Skeletal muscle cell (primary cell): ENCODE measurements around the gene NF2.

- RRBS, result no CpG with 5 or more reads among the region's 3 CpGs
Observed at GRCh38 chr22:27116080-27116294, 494.2 kb downstream of the CRYBA4 start.

- RRBS, result no CpG with 5 or more reads among the region's 3 CpGs
Observed at GRCh38 chr22:27241647-27242209, 559.8 kb downstream of the MN1 start.

DNA sequence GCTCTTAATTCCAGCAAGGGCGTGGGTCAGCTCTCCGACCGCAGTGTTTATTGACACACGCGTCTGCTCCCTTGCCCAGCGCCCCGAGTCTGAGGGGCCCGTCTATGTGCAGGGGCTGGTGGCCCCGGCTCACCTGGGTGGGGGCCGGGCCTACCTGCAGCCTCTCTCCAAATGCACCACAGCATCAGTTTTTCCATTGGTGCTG lies 313.4 kb downstream of the MN1 start:
- RRBS, result no CpG with 5 or more reads among the region's 10 CpGs

- RRBS, result 16% methylated on average over 2 of the region's 4 CpGs
Observed at GRCh38 chr22:27752727-27753231, 48.8 kb downstream of the MN1 start.

- RRBS, result no CpG with 5 or more reads among the region's 7 CpGs
Observed at GRCh38 chr22:27775690-27776047, 25.9 kb downstream of the MN1 start.

- RRBS, result no CpG with 5 or more reads among the region's 24 CpGs
Observed at GRCh38 chr22:27778139-27779026, 23.2 kb downstream of the MN1 start.

DNA sequence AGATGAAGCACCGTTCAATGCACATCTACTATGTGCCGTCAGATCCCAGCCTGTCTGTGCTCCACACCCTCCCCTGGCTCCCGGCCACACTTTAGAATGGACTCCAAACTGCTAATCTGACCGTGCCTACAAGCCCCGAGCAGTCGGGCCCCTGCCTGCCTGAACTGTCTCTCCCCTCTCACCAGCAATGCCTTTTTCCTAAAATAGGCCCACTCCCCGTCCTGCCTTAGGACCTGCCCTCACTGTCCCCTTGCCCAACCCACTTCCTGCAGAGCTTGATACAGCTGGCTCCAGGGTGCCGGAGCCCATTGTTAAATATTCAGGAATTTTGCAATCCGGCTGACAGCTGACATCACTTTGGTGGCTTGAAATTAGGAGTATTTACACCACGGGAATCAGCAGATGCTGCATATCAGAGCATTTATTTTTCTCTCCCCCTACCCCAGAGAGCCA lies 21.4 kb downstream of the MN1 start:
- RRBS, result no CpG with 5 or more reads among the region's 10 CpGs

DNA sequence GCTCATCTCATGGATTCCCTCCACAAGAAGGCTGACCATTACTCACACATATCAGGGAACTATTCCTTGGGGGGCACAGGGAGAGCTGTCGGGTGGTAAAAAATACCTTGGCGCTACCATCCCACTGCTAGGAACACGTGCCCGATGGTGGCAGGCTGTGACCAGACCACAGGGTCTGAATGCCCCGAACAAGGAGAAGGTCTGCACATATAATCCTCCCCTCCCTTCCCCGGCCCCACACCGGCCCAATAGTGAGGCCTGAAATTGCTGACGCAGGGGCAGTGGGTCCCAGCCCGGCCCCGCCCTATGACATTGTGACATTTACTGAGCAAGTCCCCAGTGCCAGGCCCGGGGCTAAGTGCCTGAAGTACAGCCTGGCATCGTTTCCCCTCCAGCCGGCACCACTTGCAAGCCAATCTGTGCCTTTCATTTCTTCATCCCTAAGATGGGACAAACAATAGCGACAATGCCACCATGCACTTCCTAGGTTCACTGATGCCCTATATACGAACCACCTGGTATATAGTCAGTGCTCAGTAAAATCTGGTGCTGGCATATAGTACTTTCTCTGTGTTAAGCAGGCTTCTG lies 19.4 kb downstream of the MN1 start:
- RRBS, result 74% methylated on average over 5 of the region's 15 CpGs

- RRBS, result 32% methylated on average over 17 of the region's 124 CpGs
Observed at GRCh38 chr22:27797126-27798433, 4.0 kb downstream of the MN1 start.

DNA sequence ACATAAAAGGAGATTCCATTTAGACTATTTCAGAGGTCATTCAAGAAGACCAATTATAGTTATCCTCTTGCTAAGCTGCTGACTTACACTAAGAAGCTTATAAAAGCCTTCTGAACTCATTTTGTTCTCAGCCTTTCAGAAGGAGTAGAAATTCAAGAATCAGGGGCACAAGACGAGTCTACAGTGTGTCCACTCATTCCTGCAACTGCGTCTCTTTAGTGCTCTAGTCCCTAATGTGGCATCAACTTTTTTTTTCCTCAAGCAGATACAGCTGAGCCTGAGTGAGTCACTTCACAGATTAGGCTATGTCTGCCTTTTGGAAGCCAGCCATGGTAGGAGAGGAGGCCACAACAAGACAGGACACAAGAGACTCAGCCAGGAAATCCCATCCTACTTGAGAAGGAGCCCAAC lies 156.1 kb upstream of the PITPNB start:
- RRBS, result no CpG with 5 or more reads among the region's 2 CpGs

DNA sequence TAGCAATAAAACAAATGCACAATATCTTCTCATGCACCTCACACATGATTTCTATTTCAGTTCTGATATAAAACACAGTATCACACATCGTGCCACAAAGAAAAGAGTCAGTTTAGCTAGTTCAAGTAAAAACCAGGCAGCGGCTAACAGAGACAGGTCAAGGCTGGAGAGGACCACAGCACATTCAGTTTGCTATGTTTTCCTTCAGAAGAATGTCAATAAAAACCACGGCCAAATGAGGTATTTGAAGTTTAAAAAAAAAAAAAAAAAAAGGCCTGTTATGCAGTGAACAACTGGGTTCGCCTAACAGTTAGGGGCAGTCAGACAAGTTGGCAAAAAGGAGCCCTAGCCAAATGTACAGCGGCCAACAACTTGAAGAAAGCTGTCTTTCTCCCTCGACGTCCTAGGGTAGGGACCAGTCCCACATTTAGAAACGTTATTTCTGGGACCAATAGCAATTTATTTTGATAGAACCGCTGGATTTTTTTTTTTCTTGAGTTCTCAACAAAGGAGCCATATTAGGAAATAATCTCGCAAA lies 237.9 kb downstream of the TTC28 start:
- RRBS, result no CpG with 5 or more reads among the region's 10 CpGs

GRCh38 chr22:28710494-28711305 lies 30.9 kb downstream of the CHEK2 start:
- RRBS, result no CpG with 5 or more reads among the region's 3 CpGs

DNA sequence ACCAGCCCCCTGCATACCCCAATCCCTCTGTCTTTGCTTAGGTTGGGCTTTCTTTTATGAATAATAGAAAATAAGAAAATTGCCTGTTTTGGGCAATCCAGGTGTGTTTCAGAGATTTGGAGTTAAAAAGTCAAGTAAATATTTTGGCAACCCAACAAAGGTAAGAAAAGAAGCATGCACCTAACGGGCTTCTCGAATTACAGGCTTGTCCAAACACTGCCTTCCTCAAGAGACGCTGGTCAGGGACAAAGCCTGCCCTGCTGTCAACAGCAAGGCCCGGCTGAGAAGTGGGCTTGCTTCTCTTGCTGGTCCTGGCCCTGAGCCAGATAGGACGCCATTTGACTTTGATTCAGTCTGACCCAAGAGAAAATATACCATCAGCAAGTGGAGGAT lies 57.8 kb downstream of the C22orf31 start:
- RRBS, result no CpG with 5 or more reads among the region's 5 CpGs

DNA sequence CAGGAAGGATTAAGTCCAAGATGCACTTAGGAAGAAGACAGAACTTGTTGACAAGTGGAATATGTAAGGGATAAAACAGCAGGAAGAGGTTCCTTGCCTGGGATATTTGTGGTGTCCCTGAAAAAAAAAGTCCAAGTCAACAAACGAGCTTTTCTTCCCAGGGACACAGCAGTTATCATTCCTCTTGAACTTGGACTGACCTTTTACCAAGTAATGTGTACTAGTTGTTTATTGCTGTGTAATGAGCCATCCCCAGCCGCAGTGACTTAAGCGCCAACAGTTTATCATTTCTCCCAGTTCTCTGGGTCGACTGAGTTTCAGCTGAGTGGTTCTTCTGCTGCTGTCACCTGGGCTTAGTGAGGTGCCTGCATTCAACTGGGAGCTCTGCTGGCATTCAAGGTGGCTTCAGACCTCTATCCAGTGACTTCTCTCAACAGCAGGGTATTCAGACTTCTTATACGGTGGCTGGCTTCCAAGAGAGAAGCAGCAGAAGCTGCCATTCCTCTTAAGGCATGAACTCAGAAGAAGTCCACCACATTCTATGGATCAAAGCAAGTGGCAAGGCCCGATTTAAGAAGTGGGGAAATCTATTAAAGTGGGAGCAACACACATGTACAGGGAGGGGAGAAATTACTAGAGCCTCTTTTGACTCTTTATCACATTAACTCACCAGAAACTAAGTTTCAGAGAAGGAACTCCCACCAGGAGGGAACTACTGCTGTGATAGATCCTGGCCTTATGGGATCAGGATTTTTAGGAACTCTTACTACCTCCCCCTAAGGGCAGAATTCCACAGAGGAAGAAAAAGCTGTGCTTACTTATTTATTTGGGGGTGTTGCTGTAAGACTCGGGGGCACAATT lies 37.2 kb downstream of the KREMEN1 start:
- RRBS, result no CpG with 5 or more reads among the region's 7 CpGs

- RRBS, result no CpG with 5 or more reads among the region's 8 CpGs
Observed at GRCh38 chr22:29112776-29113243, 40.0 kb downstream of the KREMEN1 start.

GRCh38 chr22:29224021-29224623 lies 18.4 kb downstream of the EMID1 start:
- RRBS, result no CpG with 5 or more reads among the region's 14 CpGs

DNA sequence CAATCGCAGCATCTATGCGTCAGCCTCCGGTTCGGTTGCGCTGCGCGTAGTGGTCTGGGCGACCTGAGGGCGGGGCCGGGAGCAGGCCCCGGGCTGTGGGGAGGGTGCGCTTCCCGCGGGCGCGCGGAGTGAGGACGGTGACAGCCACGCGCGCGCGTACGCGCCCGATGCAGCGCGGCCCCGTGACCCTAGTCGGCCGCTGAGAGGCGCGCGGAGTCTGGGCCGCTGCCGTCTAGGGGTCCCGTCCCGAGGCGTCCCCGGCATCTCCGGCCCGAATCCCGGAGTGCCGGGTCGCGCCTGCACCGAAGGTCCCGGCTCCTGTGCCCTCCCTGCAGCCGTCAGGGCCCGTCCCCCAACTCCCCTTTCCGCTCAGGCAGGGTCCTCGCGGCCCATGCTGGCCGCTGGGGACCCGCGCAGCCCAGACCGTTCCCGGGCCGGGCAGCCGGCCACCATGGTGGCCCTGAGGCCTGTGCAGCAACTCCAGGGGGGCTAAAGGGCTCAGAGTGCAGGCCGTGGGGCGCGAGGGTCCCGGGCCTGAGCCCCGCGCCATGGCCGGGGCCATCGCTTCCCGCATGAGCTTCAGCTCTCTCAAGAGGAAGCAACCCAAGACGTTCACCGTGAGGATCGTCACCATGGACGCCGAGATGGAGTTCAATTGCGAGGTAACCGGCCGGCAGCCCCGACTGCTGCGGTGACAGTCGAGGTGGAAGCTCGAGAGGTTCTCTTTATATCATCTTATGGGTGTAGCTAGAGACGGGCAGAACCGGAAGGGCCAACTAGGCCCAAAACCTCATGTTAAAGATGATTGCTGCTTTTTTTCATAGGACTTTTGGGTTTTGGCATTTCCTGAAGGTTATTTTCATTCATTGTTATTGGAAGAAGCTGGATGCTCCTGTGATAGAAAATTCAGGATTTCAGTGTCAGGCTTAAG lies at the start of gene NF2:
NF2 (plus strand) TSS at position 183 of the 931 bp plus-strand sequence.
- RRBS, result under 1% methylated on average over 13 of the region's 83 CpGs

- RRBS, result no CpG with 5 or more reads among the region's 3 CpGs
Observed at GRCh38 chr22:29648317-29648769, 44.9 kb downstream of the NF2 start.

- RRBS, result 58% methylated on average over 2 of the region's 8 CpGs
Observed at GRCh38 chr22:29733338-29733855, 13.6 kb downstream of the CABP7 start.